Retinal pigment epithelial cell (primary cell): ENCODE measurements around a stretch of chr2.

GRCh38 chr2:190159225-190159406, 21.5 kb upstream of the C2orf88 start:
- RRBS, result no CpG with 5 or more reads among the region's 1 CpG

GRCh38 chr2:190211145-190211849, 30.6 kb downstream of the C2orf88 start:
- RRBS, result no CpG with 5 or more reads among the region's 4 CpGs

DNA sequence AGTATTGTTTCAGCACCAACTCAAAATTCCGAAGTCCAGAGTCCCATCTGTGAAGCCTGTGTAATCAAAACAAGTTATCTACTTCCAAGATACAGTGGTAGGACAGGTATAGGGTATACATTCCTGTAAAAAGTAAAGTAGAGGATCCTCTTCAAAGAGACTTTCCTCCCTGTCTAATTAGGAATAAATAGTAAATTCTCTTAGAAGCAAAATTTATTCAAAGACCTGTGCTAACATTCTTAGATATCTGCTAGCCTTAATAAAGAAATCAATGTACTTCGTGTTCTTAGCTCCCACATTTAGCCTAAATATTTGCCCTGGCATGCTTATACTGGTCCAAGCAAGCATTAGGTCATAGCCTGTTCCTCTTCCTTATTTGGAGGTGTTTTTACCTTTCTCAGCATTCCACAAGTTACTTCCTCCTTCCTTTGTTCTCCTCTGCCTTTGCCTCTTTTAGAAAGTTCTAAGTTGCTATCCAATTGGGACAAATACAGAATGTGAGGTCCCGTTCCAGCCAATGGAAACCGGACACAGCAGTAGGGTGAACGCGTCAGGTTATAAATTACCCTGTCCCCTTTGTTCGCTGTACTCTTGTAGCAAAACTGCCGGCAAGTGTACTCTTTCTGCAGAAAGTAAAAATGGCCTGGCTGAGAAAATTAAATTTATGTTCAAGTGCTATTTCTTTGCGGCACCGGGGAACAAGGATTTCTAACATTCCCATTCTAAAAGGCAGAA, 40.0 kb downstream of the HIBCH start:
- RRBS, result 92% methylated on average over 2 of the region's 10 CpGs

GRCh38 chr2:190407023-190407426, 1.1 kb upstream of the MFSD6 start:
- RRBS, result no CpG with 5 or more reads among the region's 7 CpGs

DNA sequence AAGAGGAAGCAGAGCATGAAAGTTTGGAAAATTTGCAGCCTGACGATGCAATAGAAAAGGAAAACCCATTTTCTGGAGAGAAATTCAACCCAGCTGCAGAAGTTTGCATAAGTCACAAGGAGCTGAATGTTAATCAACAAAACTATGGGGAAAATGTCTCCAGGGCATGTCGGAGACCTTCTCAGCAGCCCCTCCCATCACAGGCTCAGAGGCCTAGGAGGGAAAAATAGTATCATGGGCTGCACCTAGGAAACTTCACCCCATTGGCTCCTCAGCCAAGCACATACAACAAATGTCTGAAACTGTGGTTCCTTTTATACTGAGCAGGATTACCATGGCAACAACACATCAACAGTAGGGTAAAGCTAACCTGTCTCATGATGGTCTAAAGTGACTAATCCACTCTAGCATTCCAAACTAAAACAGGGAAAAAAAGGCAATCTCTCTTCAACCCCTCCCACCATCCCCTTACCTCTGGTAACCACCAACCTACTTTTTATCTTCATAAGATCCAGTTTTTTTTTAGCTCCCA, 3.2 kb upstream of the NEMP2 start:
- RRBS, result no CpG with 5 or more reads among the region's 2 CpGs

DNA sequence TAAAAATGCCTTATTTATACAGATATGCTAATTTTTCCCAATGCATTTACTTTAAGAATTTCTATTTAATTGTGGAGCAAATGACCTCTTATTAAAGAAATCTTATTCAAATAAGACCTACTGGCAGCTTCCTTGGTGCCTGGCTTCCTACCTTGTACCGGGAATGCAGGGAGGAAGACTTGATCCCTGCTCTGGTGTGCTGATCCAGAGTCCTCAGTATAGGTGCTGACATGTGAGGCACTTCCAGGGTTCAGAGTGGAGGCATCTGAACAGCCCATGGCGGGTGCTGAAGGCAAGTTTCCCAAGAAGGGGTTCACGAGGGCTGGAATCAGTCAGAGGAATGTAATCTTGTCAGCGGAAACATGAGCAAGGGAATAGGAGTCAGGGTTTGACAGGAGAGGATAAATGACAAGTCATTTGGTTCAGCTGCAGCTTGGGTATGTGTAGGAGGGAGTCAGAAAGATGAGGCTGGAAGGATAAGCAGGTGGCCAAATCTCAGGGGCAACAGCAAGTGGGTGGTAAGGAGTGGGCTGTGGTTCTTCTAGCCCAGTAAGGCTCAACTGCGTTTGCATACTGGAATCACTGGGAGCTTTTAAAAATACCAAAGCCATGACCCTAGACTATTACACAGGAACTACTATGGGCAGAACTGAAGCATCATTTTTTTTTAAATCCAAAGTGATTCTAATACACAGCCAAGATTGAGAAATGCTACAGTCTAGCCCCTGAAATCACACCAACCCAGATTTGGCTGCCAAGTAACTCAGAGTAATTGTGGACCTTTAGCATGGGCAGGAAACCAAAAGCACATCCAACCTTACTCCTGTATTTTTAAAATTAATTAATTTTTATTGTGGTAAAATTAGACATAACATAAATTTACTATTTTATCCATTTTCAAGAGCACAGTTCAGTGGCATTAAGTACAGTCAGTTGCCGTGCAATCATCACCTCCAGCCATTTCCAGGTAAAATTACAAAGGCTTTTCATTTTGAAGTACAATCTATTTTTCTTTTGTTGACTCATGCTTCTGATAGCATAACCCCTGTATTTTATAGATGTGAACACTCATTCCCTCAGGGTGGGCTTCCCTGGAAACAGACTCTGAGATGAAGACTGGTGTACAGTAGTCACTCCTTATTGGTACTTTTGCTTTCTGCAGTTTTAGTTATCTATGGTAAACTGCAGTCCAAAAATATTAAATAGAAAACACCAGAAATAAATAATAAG, 41.7 kb upstream of the NAB1 start:
- RRBS, result no CpG with 5 or more reads among the region's 6 CpGs

DNA sequence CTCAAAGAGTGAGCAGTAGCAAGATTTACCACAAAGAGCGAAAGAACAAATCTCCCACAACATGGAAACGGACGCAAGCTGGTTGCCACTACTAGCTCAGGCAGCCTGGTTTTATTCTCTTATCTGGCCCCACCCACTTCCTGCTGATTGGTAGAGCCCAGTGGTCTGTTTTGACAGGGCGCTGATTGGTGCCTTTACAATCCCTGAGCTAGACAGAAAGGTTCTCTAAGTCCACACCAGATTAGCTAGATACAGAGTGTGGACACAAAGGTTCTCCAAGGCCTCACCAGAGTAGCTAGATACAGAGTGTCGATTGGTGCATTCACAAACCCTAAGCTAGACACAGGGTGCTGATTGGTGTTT, 111.5 kb downstream of the NAB1 start:
- RRBS, result no CpG with 5 or more reads among the region's 5 CpGs

DNA sequence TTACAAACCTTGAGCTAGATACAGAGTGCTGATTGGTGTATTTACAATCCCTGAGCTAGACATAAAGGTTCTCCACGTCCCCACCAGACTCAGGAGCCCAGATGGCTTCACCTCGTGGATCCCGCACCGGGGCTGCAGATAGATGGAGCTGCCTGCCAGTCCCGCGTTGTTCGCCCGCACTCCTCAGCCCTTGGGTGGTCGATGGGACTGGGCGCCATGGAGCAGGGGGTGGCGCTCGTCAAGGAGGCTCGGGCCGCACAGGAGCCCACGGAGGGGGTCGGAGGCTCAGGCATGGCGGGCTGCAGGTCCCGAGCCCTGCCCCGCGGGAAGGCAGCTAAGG, 111.9 kb downstream of the NAB1 start:
- RRBS, result no CpG with 5 or more reads among the region's 20 CpGs

DNA sequence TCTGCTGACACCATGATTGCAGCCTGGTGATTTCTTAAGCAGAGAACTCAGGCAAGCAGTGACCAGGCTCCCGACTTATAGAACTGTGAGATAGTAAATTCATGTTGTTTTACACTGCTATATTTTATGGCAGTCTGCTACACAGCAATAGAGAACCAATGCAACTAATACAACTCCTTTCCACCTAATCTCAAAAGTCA, 95.4 kb upstream of the GLS start:
- RRBS, result no CpG with 5 or more reads among the region's 1 CpG

DNA sequence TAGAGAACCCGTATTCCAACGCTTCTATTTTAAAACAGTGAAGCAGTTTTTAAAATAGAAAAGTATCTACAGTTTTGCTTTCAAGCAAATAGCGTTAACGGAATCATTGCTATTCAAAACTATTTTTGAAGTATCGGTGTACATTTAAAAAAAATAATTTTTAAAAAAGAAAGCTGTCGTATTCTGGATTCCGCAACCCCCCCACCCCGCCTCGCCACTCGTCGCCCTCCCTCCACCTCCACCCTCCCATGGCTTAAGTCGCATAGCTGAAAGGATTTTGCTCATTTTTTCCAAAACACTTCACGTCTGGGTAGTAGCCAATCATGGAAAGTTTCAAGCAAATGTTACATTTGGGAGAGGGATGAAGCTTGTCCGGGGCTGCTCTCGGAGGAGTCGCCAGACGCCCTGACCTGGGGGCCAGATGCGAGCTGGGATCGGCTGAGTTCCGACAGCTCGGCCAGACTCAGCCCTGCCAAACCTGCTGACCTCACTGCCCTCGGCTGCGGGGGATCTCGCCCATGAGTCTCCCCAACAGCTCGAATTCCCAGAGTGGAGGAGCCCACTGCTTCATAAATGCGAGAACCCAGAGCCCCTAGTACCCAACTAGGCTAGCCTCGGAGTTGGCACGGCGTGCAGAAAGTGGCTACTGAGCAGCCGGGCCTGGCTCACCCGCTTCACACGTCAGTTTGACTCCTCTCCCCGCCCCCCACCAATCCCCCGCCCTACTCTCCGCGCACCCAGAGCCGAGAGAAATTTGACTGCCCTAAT, 491 bp upstream of the GLS start:
- RRBS, result no CpG with 5 or more reads among the region's 37 CpGs

DNA sequence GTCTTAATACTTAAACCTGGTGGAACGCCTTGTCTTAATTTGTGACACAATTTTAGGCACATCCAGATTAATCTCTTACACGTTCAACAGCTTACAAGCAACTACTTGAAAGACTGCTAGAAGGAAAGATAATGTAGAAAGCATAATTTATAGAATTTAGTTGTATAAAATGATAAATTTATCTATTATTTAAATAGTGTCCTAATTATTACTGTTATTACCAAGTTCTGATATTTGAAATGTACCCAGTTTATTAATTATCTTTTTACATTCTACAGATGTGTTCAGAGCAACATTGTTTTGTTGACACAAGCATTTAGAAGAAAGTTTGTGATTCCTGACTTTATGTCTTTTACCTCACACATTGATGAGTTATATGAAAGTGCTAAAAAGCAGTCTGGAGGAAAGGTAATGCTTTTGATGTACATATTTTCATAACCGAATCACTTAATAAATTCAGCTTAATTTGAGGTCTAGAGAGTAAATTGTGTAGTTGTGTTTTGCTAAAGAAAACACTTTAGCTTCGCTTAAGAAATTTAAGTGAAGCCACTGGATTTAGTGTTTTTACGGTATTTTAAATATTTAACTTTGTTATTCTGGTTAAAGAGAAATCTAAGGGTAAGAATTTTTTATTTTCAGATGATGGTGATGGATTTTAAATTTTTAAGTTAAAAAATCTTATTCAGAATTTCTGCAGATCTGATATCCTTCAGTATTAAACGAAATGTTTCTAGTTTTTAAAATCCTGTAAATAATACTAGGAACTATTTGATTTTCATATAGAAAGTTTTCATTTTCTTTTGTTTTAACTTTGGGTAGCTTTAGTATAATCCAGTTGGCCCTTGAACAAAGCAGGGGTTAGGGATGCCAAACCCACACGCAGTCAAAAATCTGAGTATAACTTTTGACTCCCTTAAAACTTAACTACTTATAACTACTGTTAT, 19.9 kb downstream of the GLS start:
- RRBS, result no CpG with 5 or more reads among the region's 7 CpGs

DNA sequence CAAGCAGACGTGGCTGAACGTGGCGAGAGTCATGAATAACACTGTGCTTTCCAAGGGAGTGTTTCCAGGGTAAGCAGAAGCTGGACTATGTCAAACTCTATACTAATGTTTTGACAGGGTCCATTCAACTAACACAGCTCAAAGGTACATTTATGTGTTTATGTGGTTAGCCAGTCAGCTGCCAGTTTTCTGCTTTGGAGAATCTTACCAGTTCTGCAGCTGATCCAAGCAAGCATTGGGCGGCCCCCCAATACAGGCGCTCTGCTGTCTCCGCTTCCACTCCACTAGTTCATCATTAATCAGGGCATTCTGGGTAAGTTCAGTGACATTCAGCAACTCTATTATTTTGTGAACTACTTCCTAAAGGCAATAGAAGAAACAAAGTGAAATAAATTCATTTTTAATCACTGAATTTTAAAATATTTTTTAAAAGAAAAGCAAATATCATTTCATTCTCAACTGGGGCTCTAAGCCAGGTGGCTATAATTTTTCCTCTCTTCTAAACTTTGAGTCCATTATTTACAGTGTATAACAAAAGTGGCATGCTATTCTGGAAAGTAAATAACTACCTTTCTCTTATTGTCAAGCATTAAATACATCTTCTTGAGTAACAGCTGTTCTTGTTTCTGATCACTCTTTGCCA, 16.2 kb downstream of the STAT1 start:
- RRBS, result no CpG with 5 or more reads among the region's 6 CpGs

DNA sequence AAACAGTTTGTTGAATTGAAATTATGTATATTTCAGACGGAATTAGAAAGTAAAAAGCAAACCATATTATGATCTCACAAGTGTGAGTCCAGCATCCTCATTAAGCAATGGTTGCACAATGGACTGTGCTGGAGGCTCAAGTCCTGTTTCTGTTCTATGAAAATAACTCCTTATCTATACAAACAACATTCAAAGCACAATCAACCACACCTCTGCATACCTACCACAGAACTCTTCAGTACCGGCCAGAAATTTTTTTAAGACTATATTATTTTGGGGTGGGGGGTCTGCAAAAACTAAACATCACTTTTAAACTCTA, 902 bp downstream of the STAT1 start:
- RRBS, result no CpG with 5 or more reads among the region's 2 CpGs

DNA sequence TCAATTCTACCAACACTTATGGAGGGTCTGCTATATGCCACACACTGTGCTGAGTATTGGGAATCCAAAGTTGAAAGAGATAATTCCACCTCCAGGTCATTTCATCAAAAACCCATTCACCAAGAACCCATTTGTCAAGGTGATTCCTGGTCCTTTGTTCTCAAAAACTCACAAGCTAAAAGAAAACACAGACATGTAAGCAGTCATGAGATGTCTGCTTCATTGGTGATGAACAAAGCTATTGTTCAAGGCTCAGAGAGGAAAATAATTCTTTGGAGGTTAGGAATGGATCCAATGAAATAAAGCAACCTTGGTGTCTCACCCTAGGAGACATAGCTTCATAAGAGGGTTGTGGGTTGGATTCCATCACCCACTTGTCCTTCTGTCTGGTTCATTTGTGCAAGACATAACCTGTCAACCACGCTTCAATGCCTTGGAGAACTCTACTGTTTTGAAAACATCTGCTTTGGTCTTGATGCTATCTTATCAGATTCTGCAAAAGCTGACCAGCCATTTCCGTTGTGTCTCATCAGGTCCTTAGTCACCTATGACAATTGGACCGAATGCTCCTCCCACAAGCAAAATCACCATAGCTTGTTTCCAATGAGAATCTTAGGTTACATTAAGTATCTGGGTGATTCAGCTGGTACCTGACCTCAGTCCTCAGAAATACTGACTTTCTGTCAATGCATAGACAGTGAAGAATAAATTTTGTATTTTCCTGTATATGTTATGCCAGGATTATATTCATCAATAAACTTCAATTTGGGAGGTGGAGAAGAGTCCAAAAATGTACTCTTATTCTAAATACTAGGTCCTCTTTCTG, 35.5 kb downstream of the STAT4 start:
- RRBS, result no CpG with 5 or more reads among the region's 3 CpGs

DNA sequence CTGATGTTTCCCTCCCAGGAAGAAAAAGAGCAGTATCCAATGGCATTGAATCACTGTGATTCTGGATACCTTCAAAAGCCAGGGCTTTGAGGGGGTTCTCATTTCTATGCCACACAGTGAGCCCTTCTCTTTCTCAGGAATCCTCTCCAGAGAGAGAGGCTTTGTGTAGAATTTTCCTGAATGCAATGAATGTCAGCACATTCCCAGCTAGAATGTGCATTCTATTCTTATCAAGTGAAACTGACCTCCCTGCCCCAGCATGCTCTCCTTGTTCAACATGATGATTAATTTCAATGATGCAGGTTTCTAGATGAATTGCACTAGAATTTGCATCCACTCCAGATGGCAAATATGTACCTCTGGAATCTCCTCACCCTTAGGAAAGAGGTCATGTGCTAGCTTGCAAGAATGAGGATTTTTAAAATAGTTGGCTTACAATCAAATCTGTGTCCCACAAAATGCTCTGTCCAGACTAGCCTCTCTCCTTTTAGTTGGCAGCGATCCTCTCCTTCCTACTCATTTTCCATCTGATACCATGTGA, 20.8 kb upstream of the STAT4 start:
- RRBS, result no CpG with 5 or more reads among the region's 1 CpG

- RRBS, result no CpG with 5 or more reads among the region's 1 CpG
Observed at GRCh38 chr2:191176808-191177153, 26.0 kb upstream of the STAT4 start.

GRCh38 chr2:191303182-191303682, 58.0 kb downstream of the MYO1B start:
- RRBS, result no CpG with 5 or more reads among the region's 3 CpGs

GRCh38 chr2:191361775-191362761, 116.9 kb downstream of the MYO1B start:
- RRBS, result no CpG with 5 or more reads among the region's 5 CpGs

DNA sequence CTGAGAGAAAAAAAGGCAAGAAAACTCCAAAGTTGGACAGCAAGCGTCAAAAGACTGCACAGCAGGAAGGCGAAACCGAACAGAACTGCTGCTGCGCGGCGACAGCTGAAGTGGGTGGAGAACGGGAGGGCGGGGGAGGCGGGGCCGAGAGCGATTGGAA, 278 bp upstream of the NABP1 start:
- RRBS, result no CpG with 5 or more reads among the region's 11 CpGs